Jejunum (tissue), 1 donor: ENCODE measurements around a stretch of chr1.

DNA sequence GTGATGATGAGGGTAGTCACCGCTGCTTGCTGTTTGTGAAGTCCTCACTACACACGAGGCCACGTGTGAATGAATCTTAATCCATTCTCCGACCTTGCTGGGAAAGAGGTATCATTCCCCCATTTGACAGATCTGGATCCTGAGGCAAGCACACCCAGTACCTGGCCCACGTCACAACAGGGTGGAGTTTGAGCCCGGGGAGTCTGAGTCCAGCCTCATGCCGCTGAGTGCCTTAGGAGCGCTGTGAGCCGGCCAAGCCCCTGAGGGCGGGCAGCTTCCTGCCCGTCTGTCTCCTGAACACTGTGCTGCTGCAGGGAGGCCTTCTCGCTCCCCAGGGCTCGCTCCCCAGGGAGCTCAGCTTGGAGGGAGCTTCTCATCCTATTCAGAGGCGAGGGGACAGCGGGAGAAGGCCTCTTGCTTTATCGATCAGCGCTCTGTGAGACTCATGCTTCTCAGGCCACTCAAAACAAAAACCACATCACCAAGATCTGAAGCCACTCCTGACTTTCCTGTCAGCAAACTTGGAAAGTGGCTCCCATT, 29.8 kb downstream of the SLC45A1 start:
- PRO-cap: no peak

GRCh38 chr1:8357886-8359225, 40.4 kb downstream of the SLC45A1 start:
- PRO-cap: no peak

DNA sequence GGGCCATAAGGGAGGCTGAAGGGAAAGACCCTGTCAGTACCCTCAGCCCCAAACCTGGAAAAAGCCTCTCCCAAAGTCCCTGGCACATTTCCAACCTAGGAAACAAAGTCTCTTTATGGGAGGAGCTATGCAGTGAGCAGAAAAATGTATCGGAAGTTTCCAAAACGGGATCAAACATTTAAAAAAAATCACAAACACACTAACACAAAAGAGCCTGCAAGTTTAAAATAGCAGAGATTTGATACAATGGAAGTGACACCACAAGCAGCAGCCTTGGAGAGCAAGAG, 45.5 kb downstream of the SLC45A1 start:
- PRO-cap: no peak

GRCh38 chr1:8370479-8370884, 52.6 kb downstream of the SLC45A1 start:
- PRO-cap: no peak

DNA sequence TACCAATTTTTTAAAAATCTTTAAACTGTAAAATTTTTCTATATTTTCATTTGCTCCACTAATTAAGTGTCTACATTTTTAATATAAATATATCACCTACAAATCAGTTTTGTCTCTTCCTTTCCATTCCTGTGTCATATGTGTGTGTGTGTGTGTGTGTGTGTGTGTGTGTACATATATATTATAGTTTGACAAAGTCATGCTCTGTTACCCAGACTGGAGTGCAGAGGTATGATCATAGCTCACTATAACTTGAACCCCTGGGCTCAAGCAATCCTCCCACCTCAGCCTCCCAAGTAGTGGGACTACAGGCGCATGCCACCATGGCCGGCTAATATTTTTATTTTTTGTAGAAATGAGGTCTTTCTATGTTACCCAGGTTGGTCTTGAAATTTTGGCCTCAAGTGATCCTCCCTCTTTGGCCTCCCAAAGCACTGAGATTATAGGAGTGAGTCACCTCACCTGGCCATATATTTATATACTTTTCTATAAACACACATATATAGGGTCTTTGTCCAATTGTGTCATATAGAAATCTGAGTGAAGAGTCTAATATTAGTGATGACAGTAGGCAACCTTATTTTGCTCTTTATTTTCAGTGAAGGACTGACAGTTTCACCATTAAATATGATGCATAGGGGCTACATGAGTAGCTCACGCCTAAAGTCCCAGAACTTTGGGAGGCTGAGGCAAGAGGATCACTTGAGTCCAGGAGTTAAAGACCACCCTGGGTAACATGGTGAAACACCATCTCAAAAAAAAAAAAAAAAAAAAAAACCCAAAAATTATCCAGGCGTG, 82.4 kb downstream of the SLC45A1 start:
- PRO-cap: no peak

GRCh38 chr1:8418060-8418770, 100.3 kb downstream of the SLC45A1 start:
- PRO-cap: no peak

GRCh38 chr1:8494572-8495479, 176.9 kb downstream of the SLC45A1 start:
- PRO-cap: no peak

DNA sequence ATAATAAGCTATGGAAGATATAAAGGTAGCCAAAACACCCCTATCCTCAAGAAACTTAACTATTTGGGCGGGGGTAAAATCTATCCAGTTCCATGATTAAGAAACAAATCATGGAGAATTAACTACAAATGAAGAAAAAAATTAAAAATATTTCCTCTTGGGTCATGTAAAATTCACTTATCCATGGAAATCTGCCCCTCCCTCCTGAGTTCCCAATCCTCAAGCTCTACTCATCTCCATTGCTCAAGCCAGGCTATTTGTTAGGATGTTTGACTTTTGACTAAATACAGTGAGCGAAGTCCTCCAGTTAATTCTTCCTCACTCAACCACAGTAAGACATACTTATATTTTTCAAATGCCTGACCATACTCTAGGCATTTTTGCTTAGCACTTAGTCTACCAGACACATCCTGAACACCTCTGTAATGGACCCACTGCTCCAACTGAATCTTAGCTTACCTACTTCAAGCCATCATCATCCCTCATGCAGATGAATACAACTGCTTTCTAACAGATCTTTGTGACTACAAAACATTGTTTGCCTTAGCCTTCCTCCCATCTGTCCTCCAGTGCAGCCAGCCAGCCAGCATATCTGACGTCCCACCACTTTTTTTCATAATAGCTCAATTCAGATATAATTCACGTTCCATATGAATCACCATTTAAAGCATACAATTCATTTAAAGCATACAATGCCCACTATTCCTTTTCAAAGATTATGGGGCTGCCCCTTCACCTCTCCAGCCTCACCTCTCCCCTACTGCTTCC, 154.2 kb downstream of the RERE start:
- PRO-cap: no peak

DNA sequence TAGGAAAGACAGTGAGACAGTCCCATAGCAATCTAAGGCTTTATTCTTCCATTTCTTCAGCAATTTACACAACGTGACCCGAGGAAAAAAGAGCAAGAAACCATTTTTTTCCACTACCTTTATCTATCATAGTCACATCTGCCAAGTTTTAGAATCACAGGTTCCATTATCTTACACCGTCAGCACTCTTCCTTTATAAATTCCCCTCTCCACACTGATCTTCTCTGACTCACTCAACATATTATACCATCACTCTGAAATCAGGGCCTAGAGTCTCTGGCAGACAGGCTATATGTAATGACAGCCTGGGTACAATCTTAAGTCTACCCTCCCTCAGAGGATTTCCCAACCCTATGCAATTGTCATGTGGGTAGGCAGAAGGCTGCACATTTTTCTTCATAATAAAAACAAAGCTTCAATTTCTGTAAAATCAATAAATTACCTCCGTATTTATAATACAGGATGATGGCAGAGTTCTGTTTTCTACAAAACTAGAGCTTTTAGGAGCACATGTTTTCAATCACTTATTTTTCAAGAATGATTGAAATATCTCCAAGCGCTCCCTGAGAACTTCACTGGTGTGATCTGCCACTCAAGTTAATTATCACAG, 138.1 kb downstream of the RERE start:
- PRO-cap: no peak

- PRO-cap: no peak
Observed at GRCh38 chr1:8815342-8816319, 1.8 kb downstream of the RERE start.

GRCh38 chr1:8817825-8818378, 462 bp upstream of the RERE start:
- PRO-cap: bidirectional peak, plus-strand start at chr1:8817880, minus-strand start at chr1:8817665

- PRO-cap: no peak
Observed at GRCh38 chr1:8874794-8876011, 3.3 kb downstream of the ENO1 start.

DNA sequence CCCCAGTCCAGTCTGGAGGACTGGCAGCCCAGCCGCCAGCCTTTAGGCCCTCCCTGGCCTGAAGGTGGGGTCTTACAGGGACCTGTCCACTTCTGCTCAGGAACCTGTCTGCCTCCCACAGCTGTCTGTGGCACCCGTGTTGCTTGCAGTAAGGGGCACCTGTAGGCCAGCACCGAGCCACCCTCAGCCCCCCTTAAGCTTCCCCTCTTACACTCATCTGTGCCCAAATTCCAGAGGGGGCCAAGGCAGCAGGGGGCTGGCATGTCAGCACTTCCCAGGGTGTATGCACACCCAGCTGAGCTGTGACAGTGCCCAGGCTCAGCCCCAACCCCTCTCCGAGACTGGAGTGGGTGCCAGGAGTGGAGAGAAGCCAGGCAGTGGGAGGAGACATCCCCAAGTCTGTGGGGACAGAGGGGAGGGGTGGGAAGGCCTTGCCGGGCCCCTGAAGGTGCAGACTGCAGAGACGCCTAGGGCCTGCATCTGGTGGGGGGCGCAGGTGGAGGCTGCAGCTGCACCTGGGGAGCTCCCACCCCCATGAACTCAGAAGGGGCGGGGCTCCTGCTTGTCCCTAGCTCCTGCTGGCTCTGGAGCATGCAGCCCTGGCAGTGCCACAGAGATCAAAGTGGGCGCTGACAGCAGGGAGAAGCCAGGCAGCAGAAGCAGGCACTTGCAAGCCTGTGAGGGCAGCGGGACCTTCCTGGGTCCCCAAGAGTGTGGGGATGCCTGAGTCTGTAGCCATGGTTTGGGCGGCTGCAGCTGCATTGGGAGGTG, 5.4 kb upstream of the SLC2A7 start:
- PRO-cap: no peak

DNA sequence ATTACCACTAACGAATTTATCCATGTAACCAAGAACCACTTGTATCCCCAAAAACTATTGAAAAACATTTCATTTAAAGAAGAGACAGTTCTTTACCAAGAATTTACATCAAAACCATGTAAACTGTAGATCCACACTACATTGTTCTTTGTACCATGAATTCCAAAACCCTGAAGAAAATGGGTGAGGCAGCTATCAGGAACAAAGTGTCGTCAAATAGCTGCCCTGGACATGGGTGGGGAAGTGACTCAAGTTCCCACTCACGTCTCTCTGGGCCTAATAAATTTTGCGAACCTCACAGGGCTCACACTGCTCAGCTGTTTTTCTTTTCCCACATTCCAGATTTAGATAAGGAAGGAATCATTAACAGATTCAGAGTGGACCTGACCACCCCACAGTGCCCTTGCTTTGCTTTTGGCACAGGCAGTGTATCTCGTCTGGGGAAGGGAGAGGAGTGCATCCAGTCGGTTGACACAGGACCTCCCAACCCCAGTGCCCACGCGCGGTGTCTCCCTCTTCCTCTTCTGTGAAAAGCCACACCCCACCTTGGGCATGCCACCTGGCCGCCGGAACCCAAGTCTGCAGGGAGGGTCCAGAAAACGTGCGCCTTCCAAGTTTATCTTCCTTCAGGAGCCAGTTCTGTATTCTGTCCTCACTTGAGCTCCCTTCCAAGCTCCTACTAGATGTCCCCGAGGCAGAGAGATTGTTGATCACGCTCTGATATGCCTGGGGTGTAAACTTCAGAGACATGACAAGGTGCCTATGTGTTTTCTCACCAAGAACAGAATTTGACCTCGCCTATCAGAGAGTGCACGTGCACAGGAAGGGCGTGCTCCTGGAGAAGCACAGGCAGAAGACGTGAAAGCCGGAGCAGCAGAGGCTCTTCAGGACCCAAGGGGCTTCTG, 9.4 kb upstream of the SLC2A5 start:
- PRO-cap: bidirectional peak, plus-strand start at position 431 of the sequence, minus-strand start at position 172 of the sequence; bidirectional peak, plus-strand start at position 852 of the sequence, minus-strand start at position 678 of the sequence

DNA sequence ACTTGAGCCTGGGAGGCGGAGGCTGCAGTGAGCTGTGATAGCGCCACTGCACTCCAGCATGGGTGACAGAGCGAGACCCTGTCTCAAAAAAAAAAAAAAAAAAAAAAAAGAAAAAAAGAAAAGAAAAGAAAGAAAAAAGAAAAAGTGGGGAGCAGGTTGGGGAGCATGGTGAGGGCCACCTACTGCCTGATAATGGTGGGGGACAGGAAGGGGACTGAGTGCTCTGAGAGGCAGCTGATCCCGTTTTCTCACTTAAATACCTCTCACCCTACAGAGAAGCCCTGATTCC, 769 bp upstream of the H6PD start:
- PRO-cap: no peak

GRCh38 chr1:9234150-9234705, 346 bp upstream of the H6PD start:
- PRO-cap: bidirectional peak, plus-strand start at chr1:9234774, minus-strand start at chr1:9234606

- PRO-cap: no peak
Observed at GRCh38 chr1:9246861-9247290, 12.3 kb downstream of the H6PD start.

GRCh38 chr1:9249192-9250434, 15.0 kb downstream of the H6PD start:
- PRO-cap: no peak

DNA sequence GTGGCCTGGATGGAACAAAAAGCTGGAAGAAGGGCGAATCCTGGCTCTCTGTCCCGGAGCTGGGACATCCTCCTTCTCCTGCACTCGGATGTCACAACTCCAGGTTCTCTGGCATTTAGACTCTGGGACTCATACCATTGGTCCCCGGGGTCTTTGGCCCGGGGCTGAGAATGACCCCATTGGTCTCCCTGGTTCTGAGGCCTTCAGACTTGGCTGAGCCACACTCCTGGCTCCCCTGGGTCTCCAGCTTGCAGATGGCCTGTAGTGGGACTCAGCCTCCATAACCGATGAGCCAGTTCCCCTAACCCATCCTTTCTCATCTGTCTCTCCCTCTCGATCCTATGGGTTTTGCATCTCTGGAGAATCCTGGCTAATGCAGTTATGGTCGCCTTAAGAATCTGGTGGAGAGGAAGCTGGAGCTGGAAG, 11.4 kb downstream of the SPSB1 start:
- PRO-cap: no peak

- PRO-cap: no peak
Observed at GRCh38 chr1:9363105-9363521, 70.4 kb downstream of the SPSB1 start.